Colon Carcinoma Metastatic in the Brain (tissue), 2 donors: ENCODE measurements around a stretch of chr5.

GRCh38 chr5:67514879-67515587 lies 318.4 kb upstream of the CD180 start:
- PRO-cap, 2 experiments, result no peak in any of the 2 experiments

DNA sequence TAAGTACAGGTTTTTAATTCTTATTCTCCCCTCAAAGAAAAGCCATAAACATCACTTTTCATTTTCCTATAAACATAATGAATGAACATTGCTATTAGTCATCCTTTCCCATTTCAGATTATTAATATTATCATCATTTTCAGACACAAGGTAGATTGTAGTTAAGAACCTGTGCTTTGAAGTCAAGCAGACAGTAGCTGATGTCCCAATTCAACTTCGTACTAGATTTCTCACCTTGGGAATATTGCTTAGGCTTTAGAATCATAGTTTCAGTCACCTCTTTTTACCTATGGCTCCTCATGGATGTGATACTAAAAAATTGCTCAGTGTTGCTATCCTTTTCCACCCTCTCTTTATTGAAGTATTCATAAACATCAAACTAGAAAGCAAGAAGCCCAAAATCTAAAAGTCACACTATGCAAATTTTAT lies 449.5 kb upstream of the CD180 start:
- PRO-cap, 2 experiments, result no peak in any of the 2 experiments

GRCh38 chr5:67808281-67808710 lies 407.3 kb upstream of the PIK3R1 start:
- PRO-cap, 2 experiments, result no peak in any of the 2 experiments

DNA sequence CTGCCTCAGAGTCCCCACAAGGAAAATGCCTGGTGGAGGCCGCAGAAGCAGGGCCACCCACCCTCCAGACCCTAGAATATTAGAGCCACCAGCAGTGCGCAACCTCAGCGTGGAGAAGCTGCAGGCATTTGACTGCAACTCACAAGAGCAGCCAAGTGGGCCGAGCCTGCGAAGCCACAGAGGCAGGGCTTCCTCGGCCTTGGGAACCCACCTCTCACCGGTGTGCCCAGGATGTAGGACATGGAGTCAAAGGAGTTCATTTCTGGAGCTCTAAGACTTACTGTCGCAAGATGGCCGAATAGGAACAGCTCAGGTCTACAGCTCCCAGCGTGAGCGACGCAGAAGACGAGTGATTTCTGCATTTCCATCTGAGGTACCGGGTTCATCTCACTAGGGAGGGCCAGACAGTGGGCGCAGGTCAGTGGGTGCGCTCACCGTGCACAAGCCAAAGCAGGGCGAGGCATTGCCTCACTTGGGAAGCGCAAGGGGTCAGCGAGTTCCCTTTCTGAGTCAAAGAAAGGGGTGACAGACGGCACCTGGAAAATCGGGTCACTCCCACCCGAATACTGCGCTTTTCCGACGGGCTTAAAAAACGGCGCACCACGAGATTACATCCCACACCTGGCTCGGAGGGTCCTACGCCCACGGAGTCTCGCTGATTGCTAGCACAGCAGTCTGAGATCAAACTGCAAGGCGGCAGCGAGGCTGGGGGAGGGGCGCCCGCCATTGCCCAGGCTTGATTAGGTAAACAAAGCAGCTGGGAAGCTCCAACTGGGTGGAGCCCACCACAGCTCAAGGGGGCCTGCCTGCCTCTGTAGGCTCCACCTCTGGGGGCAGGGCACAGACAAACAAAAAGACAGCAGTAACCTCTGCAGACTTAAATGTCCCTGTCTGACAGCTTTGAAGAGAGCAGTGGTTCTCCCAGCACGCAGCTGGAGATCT lies 397.6 kb upstream of the PIK3R1 start:
- PRO-cap, 2 experiments, result no peak in any of the 2 experiments

DNA sequence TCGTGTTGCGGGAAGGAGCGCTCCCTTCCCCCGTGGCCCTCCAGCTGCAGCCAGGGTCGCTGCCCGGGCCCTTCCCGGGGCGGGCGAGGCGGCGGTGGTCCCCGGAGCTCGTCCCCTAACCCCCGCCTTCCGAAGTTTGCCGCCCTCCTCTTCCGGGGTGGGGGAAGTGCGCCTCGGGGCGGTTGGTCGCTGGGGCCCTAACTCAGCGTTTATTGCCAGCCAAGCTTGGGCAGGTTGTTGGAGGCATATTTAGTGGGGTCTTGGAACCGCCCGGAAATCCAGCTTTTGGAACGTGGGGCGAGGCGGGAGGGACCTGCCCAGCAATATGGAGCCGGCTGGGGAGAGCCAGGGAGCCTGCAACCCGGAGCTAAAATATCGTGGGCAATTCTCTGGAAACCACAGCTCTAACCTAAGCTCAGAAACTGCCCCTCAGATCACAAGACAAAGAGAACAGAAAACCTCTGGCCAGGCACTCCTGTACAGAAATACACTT lies 860 bp downstream of the PIK3R1 start:
- PRO-cap, 2 experiments, result peak in 2 of 2 experiments; most common plus-strand start position 179 of the sequence (in 1); most common minus-strand start position 117 of the sequence (in 2)

DNA sequence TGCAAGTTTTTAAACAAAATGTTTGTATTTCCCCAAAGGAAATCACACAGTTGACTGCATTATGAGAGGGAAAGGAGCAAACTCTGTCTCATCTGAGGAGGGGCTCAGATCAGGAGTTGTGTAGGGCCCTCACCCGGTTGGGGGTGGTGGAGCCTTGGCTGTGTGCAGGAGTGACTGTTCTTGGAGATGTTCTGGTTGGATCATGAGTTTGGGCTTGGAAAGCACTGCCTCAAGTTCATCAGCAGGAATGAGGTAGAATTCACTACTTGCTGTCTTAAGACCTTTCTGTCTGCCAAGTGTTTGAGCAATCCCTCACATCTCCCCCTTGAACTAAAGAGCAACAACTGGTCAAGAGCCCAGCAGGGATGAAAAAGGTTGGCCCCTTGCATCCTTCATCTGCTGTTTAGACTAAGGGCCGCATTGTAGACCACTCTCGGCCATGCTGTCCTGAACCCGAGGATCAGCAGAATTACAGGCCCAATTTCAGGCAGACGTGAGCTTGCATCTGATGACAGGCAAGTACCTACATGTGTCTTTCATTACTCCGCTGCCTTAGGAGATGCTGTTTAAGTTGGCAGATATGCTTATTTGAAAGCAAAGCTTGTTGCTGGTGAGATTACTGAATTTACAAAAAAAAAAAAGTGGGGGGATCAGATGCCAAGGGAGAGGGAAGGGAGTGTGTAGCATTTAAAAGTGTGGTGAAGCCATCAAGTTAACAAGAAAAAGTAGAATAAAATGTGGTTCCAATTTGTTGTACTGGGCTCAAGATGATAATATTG lies 36.4 kb downstream of the PIK3R1 start:
- PRO-cap, 2 experiments, result no peak in any of the 2 experiments

DNA sequence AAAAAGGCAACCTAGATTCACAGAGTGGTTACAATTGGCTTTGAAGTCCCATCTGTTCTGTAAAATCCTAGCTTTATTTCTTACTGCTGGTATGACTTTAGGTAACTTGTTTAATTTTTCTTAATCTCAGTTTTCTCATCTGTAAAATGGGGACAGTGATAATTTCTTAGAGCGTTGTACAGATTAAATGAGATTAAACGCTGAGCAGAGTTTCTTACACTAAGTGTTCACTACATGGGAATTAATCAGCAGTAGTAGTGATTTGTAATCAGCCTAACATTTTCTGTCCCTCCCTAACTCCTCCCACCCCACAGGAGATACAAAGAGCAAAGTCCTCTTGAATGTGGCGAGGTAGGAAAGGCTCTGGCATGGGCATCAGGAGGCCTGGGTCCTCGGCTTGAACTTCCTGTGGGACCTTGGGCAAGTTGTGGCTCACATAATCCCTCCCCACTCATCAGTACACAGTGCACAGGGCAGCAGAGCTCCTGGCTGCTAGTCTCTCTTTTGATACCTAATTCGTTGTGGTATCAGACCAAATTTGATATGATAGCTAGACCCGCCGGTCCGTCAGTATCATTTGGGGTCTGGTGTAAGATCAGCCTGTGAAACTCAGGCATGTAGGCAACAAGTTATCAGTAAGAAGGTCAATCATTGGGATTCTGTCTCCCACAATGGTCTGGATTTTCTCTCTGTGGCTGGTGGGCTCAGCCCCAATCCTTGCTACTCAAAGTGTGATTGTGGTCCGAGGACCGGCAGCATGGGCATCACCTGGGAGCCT lies 49.0 kb downstream of the PIK3R1 start:
- PRO-cap, 2 experiments, result no peak in any of the 2 experiments

GRCh38 chr5:68273885-68274284 lies 58.3 kb downstream of the PIK3R1 start:
- PRO-cap, 2 experiments, result no peak in any of the 2 experiments

DNA sequence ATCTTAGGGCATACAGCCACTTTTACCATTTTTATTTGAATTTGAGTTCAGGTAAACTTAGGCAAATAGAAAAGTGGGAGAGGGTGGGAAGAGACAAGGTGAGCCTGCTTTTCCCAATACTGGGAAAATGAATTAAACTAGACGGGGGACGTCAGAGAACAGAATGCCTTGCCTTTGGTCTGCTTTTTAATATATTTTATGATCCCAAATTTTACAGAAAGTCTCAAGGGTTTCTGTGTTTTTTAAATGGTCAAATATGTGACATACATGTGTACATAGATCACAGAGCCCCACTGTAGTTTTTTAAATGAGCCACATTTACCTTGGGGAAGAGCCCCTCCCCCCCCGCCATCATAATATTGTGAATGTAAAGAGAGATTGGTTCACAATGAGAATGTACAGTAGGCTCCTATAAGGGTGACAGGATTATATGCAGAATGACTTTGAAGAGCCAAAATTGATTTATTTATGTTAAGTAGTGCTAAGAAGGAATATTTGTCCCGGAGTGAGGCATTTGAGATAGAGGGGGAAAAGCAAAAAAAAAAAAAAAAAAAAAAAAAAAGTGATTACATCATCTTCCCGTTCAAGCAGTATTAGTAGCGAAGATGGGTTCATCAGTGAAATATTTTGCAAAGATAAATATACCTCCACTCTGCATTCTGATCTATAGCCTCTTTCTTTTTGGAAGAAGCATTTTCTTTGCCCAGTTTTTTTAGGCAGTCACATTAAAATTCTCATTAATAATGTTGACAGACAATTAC lies 73.8 kb downstream of the PIK3R1 start:
- PRO-cap, 2 experiments, result no peak in any of the 2 experiments

GRCh38 chr5:68290201-68290958 lies 74.8 kb downstream of the PIK3R1 start:
- PRO-cap, 2 experiments, result no peak in any of the 2 experiments

GRCh38 chr5:68404956-68405504 lies 189.5 kb downstream of the PIK3R1 start:
- PRO-cap, 2 experiments, result no peak in any of the 2 experiments

- PRO-cap, 2 experiments, result no peak in any of the 2 experiments
Measured at GRCh38 chr5:68476705-68477067, 261.1 kb downstream of the PIK3R1 start.

GRCh38 chr5:68533272-68533860 lies 317.8 kb downstream of the PIK3R1 start:
- PRO-cap, 2 experiments, result no peak in any of the 2 experiments

- PRO-cap, 2 experiments, result no peak in any of the 2 experiments
Measured at GRCh38 chr5:68682447-68683046, 411.3 kb upstream of the SLC30A5 start.

- PRO-cap, 2 experiments, result no peak in any of the 2 experiments
Measured at GRCh38 chr5:68709288-68709805, 384.5 kb upstream of the SLC30A5 start.

- PRO-cap, 2 experiments, result no peak in any of the 2 experiments
Measured at GRCh38 chr5:69276439-69277195, 41.9 kb downstream of the CDK7 start.

DNA sequence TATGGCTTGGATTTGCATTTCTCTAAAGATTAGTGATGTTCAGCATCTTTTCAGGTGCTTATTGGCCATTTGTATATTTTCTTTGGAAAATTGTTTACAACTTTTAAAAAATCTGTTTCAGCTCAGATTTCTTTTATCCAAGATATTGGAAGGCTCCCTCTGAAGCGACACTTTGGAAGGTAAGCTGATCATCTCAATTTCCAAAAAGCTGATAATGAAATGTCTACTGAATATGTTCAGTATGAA lies 4.6 kb upstream of the MARVELD2 start:
- PRO-cap, 2 experiments, result no peak in any of the 2 experiments

- PRO-cap, 2 experiments, result peak in 1 of 2 experiments; most common minus-strand start chr5:69495321 (in 1)
Measured at GRCh38 chr5:69495233-69495573, 2.6 kb downstream of the OCLN start.

GRCh38 chr5:69502276-69503091 lies 9.9 kb downstream of the OCLN start:
- PRO-cap, 2 experiments, result no peak in any of the 2 experiments

GRCh38 chr5:71470181-71470635 lies 14.8 kb downstream of the BDP1 start:
- PRO-cap, 2 experiments, result no peak in any of the 2 experiments